Natural killer cell (primary cell): ENCODE results near the gene MTMR6.

GRCh38 chr13:23637593-23638058 lies 67.4 kb downstream of the TNFRSF19 start:
- PRO-cap, result no peak

- PRO-cap, result no peak
Measured at GRCh38 chr13:23728621-23729422, 158.6 kb downstream of the TNFRSF19 start.

DNA sequence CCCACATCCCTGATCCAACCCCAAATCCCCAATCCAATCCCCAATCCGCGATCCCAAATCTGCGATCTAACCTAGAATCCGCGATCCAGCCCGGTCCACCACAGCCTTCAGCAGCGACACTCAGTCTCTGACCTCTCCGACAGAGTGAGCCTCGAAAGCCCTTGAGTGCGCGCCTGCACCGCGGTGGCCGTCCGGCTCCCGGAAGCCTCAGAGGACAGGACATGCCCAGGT lies 56.8 kb upstream of the MIPEP start:
- PRO-cap, result no peak

GRCh38 chr13:23965227-23965786 lies 76.1 kb upstream of the MIPEP start:
- PRO-cap, result no peak

DNA sequence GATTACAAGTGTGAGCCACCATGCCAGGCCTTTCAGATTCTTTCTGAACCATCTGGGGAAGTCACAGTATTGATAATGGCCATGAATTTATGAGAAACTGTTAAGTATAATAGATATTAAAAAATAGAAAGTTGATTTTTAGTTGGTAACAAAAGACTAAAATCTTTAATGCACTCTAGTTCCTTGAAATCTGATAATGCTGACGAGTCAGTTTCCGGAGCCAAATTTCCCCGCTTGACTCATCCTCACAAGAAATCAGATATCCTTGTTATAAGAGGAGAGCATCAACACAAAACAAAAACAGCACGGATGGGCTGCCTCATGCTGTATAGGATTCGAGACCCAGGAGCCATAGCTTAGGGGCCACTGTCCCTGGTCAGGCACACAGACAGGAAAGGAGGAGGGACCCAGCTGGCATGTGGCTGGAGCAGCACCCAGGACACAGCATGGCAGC lies 110.4 kb upstream of the SPATA13 start:
- PRO-cap, result no peak

- PRO-cap, result no peak
Measured at GRCh38 chr13:24052602-24053036, 107.9 kb upstream of the SPATA13 start.

- PRO-cap, result no peak
Measured at GRCh38 chr13:24186956-24187546, 26.5 kb downstream of the SPATA13 start.

- PRO-cap, result no peak
Measured at GRCh38 chr13:24190152-24190739, 29.7 kb downstream of the SPATA13 start.

- PRO-cap, result no peak
Measured at GRCh38 chr13:24192443-24193166, 32.1 kb downstream of the SPATA13 start.

- PRO-cap, result bidirectional peak, plus-strand start at chr13:24224423, minus-strand start at chr13:24224388
Measured at GRCh38 chr13:24224296-24224642, 63.7 kb downstream of the SPATA13 start.

- PRO-cap, result bidirectional peak, plus-strand start at chr13:24252432, minus-strand start at chr13:24252315
Measured at GRCh38 chr13:24252062-24252660, 57.2 kb upstream of the C1QTNF9 start.

DNA sequence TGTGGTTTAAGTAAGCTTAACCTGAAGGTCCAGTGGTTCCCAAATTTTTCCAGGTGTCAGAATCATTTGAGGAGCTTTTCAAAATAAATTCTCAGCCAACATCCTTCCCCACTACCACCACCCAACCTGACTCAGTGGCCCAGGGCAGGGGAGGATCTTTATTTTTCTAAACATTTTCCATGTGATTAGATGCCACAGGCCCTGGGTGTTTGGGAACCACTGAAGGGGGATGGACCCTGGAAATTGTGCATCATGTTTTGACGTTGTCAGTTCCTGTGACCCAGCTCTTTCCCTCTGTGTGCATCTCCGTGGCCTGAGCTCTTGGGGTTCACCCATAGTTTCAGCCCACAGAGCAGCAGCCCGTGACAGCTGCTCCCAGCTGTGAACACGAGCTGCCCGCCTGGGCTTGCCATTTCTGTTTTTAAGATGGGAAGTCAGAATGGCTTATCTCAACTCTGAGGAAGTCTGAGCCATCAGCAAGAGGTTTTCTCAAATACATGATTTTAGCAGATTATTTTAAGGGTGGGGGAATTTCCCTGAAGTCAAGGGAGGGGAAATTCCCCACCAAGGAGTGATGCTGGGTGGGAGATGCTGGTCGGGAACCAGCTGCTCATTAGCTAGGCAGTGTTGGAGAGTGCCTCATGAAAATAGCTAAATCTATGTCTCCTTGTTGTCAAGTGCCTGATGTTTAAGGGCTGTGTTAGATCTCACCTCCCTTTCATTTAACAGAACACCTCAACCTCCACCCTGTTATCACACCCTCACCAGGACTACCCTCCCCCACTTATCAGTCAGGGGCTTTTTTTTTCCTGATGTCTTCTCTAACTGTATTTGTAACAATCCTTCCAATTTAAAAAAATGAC lies 34.9 kb upstream of the C1QTNF9 start:
- PRO-cap, result bidirectional peak, plus-strand start at position 331 of the sequence, minus-strand start at position 295 of the sequence; bidirectional peak, plus-strand start at position 613 of the sequence, minus-strand start at position 475 of the sequence; unidirectional peak, minus-strand start at position 690 of the sequence

DNA sequence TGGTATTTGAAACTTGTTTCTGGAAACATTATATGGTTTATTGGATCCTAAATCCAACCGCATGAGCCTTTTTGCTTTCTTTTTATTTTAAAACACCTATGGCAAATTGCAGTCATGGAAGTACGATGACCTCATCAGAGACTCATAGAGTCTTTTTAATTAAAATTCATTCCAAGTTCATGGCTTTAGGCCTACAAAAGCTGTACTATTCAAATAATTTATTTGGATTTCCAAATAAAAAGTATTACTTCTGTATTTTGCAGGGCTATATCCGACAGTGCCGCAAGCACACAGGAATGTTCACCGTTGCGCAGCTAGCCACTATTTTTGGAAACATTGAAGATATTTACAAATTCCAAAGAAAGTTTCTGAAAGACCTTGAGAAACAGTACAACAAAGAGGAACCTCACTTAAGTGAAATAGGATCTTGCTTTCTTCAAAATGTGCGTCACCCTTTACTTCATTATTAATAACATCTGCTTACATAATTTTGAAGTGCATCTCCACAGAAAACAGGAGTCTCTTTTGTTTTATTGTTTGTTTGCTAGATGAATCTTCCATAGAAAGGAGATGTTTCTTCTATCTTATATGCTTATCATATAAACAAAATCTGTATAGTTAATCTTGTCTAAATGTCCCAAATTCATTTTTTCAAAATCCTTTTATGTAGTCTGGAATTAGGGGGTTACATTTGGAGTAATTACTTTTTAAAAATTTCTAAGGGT lies 20.5 kb upstream of the C1QTNF9 start:
- PRO-cap, result no peak

DNA sequence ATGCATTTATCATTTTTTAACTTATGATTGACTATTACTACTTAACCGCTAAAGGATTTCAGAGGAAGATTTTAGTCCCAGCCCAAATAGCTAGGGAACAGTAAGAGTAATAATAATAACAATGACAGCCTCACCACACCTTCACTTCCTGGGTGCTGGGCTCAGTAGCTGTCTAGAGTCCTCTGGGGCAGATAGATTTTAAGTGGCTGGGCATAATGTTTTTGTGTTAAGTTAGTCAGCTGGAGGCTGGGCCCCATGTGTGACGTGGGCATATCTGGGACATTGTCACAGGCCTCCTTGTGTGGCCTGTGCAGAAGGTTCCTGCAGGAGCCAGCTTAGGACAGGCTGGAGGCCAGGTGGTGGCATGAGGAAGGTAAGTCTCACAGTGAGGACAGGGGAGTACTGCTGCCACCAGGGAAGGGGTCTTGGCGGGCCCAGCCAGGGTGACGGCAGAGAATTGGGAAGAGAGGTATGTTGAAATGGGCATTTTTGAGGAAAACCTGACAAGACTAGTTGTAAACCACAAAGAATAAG lies 19.6 kb upstream of the C1QTNF9 start:
- PRO-cap, result no peak

GRCh38 chr13:24627066-24627570 lies 53.1 kb upstream of the ATP12A start:
- PRO-cap, result no peak

DNA sequence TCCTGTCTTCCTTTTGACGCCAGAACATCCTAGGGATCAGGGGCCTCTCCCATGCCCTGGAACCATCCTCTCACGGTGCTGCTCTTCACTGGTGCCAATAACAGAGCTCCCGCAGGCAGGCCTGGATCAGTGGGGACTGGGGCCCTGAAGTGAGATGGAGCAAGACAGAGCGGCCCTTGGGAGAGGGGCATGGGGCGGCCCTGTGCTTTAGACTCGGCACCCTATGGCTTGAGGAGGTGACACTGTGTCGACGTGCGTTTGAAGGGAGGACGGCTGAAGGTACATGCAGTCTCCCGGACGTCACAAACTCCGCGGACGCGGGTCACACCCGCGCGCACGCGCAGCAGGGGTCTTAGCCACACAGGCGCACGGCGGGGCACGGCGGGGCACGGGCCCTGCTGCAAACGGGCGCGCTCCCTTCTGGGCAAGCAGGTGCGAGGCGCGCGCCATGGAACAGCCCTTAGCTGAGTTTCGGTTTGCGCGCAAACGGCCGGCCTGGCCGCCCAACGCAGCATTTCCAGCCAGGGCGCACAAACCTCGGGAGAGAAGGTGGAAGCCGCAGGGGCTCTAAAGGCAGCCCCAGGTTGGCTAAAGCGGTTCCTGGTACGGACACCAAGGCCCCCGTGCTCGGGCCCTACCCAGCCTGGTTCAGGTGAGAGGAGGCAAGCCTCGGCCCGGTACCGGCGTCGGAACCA lies 16.5 kb upstream of the RNF17 start:
- PRO-cap, result no peak

GRCh38 chr13:24956734-24957551 lies 34.3 kb upstream of the CENPJ start:
- PRO-cap, result no peak

GRCh38 chr13:25287164-25287727 lies at the start of gene MTMR6:
MTMR6 (minus strand) TSS chr13:25287488.
- PRO-cap, result bidirectional peak, plus-strand start at chr13:25287290, minus-strand start at chr13:25287221; bidirectional peak, plus-strand start at chr13:25287456, minus-strand start at chr13:25287486

- PRO-cap, result no peak
Measured at GRCh38 chr13:25971417-25971827, 80.4 kb downstream of the SHISA2 start.

- PRO-cap, result no peak
Measured at GRCh38 chr13:26378982-26380062, 125.4 kb downstream of the CDK8 start.